Neural crest cell (in vitro differentiated cells): ENCODE measurements around the genes LRRC10 and KCNMB4.

GRCh38 chr12:68368491-68368869 lies 36.3 kb upstream of the MDM1 start:
- PRO-cap: no peak

- PRO-cap: no peak
Observed at GRCh38 chr12:68615049-68615868, 4.6 kb downstream of the RAP1B start.

DNA sequence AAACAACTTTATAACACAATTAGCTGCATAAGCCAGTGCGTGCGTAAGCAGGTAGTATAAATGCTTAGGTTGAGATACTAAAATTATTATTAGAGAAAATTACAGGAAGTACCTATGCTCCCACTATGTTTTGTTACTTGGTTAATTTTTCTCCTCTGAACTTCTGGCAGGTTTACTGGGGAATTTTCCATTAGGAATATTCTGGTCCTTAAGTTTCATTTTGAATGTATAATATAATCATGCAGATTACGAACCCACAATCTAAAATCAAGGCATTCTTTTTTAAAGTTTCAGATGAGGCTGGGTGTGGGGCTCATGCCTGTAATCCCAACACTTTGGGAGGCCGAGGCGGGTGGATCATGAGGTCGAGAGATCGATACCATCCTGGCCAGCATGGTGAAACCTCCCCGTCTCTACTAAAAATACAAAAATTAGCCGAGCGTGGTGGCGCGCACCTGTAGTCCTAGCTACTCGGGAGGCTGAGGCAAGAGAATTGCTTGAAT lies 14.7 kb downstream of the RAP1B start:
- PRO-cap: no peak

- PRO-cap: no peak
Observed at GRCh38 chr12:68838575-68838905, 30.6 kb downstream of the MDM2 start.

GRCh38 chr12:68855945-68856519 lies 48.1 kb downstream of the MDM2 start:
- PRO-cap: no peak

GRCh38 chr12:68890580-68891360 lies 42.2 kb downstream of the CPM start:
- PRO-cap: no peak

- PRO-cap: no peak
Observed at GRCh38 chr12:68918876-68919541, 14.0 kb downstream of the CPM start.

DNA sequence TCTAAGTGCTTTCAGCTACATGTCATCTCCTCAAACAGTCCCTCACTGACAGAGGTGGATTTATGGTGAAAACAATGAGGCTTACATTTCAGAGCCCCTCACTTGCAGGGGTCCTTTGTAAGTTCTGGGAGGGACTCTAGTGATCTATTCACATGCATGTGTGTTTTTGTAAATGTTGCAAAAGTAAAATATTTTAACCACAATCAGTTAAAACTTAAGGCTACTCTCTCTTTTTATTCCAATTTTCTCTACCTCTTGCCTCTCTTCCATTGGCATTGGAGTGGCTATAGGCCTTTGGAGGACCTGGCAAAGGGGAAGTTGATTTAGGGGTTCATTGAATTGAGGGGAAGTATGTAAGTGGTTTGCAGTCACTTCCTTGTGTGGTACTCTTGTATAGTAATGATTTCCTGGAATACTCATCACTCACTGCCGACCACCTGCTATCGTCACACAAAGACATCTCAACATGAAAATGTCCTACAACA lies 45.6 kb upstream of the CPM start:
- PRO-cap: no peak

- PRO-cap: no peak
Observed at GRCh38 chr12:69159847-69160137, 79.6 kb upstream of the CPSF6 start.

DNA sequence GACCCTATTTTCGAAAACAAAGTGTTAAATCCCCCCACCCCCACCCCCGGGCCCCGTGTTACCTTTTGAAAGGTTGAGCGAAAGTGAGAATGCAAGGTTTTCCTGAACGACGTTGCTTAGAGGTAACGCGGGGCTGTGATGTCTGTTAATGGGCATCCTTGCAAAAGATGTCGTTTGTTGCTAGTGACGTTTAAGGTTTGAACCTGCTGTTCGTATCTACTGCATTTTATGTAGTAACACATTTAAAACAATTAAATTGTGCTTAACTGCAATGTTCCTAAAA lies 1.2 kb downstream of the CPSF6 start:
- PRO-cap: no peak

DNA sequence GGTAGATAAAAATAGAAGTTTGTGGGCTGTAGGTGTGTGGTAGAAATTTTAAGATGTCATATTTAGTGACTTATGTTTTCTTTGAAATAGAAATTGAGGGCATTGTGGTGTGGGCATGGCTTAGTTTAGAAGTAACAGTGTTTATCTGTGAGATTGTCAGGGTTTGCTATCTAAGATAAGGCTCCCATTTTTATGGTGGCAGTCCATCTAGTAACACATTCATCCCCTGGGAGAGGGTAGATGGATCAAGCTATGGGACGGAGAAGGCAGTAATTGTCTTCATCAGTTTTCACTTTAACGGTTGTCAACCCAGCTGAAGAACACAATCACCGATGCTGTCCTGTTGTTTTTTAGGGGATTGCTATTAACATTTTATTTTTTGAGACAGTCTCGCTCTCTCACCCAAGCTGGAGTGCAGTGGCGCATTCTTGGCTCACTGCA lies 36.4 kb downstream of the CPSF6 start:
- PRO-cap: no peak

GRCh38 chr12:69610561-69611198 lies at the start of gene LRRC10:
TSS of gene LRRC10 (minus strand) at chr12:69610907.
- PRO-cap: no peak

GRCh38 chr12:69987700-69988264 lies 162.8 kb downstream of the MYRFL start:
- PRO-cap: no peak

DNA sequence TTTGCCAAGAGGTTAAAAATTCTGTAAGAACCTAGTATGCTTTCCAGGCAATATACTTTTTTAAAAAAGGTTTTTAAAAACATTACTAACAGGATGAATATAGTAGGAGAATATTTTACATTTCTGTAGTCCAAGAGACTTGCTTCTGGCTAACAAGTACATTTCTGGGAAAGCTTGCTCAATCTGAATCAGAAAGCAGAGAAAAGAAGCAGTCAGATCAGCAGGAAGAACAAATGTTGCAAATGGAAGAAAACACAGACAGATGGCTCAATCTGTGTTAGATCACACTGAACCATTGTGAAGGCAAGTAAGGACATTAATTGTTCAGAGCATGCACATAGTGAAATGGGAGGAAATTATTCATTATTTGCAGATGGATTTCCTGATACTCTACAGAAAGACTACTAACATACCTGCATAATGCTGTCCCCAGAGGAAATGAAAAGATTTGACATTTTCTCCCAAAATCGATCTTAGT lies 65.2 kb upstream of the CNOT2 start:
- PRO-cap: no peak

DNA sequence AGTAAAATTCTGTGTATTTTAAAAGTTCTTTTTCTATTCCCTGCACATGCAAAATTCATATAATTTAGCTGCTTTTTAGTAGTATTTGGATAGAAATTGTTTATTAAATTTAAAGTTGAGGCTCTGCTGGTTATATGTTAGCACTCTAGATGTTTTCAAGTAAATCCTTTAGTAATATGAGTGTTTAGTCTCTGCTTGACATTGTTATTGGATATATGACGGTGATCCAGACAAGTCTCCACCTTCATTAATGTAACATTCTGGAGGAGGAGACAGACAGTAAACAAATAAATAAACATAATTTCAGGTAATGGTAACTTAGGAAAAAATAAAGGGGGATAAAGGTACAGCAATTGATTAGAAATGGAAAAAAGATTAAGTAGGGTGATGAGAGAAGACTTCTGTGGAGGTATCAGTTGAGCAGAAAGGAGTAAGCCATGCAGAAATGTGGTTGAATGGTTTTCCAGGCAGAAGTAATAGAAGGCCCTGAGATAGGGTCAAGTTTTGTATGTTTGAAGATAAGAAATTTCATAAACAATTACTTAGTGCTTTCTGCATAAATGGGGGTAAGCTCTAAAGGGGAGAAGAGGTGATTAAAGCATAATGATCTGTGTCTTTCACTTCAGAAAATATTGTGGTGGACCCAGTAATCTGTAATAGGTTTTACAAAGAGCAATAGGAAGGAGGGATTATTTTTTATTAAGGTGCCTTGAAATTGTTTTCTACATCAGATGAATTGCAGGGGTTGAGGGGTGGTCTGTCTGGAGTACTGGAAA lies 7.2 kb downstream of the CNOT2 start:
- PRO-cap: no peak

GRCh38 chr12:70366055-70367051 lies at the start of gene KCNMB4:
TSS of gene KCNMB4 (plus strand) at chr12:70366290.
- PRO-cap: bidirectional peak, plus-strand start at chr12:70366330, minus-strand start at chr12:70366146; bidirectional peak, plus-strand start at chr12:70366610, minus-strand start at chr12:70366522; bidirectional peak, plus-strand start at chr12:70366807, minus-strand start at chr12:70366846

DNA sequence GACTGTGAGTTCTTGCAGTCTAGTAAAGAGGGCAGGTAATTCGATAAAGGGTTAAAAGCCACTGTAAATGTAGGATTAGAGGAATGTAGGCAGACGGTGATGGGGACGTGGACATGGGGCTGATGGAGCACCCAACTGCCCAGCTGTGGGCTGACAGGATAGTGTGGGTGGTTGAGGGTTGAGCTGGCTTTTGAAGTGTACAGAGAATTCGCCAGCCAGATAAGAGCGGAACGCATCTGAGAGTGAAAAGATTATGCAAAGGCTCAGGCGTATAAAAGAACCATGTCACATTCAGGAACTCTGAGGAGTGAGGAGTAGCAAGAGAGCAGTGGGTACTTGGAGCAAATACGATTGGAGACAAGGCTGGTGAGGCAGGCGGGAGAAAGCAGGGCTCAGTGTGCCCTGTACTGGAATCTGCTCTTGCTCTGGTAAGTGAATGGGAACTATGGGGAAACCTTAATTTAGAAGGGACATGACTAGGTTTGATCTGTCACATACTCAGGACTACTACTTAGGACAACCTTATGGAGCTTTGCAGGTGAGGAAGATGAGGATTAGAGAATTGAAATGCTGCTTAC lies 87.1 kb downstream of the PTPRB start:
- PRO-cap: no peak

DNA sequence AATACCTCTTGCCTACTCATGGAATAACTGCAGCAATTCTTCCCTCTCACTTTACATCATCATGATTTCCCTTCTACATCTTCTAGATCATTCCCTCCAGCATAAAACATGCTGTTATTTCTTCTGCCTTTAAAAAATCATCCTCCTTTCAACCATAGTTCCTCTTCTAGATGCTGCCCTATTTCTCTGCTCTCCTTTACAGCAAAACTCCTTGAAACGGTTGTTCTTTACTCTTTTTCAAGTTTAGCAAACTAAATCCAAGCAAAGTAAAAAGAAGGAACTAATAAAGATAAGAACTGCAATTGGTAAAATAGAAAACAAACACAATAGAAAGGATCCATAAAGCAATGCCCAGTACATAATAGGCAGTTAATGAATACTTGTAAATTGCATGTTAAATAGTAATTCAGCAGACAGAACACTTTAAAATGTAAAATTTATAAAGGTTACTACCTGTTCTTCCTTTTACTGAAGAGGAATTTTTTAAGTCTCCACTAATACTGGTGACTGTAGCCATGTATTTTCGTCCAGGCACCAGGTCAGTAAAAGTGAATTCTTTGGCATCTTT lies 50.6 kb downstream of the PTPRB start:
- PRO-cap: no peak

DNA sequence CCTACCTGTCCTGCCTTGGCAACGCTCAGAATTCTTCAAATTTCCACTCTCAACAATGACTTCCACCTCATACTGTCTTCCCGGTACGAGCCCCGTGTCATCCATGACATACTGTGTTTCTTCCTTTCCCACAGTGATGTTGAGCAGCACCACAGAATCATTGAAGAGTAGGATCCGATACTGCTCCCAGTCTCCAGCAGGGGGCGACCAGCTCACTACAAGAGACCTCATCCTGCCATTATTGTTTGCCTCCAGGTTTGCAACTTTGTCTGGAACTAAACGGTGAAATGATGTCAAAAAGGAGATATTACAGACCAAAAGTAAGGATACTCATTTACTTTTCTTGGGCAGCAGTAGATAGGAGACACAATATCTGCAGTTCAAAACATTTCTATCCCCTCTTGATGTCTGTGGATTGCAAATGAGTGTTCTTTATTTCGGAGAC lies 47.2 kb downstream of the PTPRB start:
- PRO-cap: no peak

DNA sequence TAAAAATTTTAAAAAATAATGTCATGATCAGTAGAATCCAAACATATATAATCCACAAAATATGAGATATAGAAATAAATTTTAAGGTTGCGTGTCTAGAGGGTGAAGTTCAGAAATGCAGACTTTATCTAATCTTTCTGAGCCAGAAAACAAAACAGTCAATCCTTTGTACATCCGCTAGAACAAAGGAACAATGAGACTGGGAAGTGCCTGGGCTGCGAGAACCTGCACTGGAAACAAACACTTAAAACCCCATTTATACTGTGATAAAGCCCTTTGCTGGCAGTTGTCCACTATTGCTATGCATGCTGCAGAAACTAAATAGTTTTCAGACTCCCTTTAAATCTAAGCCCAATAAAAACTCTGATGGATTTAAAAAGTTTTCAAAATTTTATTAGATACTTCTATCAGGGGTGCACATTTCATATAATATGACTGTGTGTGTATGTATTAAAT lies 38.4 kb downstream of the PTPRB start:
- PRO-cap: no peak